ENCODE results near the genes GRAMD1B, OR4D5, OR10G4, VWA5A, OR8G5 and HEPACAM.

- RRBS = no CpG with 5 or more reads among the region's 6 CpGs
These were observed 11.9 kb downstream of the CRTAM start for GRCh38 chr11:122850119-122850710.

- RRBS = no CpG with 5 or more reads among the region's 1 CpG
These were observed 20.4 kb upstream of the JHY start for GRCh38 chr11:122862091-122862568.

DNA sequence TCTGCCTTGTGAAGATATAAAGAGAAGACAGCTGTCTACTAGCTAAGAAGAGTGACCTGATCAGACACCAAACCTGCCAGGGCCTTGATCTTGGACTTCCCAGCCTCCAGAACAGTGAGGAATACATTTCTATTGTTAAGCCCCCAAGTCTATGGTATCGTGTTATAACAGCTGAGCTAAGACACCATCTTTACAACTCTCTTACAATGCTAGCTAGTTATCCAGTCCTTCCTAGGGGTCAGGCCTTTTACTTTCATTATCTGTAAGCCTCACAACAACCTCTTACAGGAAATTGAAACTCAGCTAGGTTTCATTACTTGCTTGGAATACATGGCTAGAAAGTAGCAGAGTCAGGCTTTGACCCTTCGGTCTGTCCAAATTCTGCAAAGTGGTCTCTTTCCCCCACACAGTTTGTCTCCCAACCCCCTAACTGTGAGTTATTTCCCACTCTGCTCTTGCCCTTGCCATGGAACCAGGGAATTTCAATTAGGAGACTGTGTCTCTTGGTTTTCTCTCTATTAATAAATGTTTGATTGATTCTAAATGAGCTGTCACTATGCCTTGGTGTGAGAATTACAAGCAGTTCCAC is 38.3 kb upstream of the CLMP start:
- RRBS = no CpG with 5 or more reads among the region's 2 CpGs

DNA sequence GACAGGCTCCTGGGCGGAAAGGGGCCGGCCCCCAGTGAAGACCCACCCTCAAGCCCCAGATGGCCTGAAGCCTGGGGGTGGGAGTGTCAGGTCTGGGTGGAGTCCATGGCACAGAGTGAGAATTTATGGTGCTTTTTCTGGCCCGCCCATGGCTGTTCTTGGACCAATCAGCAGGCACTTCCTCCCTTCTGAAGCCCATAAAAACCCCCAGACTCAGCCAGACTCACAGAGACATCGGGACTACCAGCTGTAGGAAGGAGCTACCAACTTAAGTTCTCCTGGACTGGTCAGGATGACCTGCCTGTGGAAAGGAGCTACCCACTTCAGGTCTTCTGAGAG is 104.0 kb upstream of the CLMP start:
- RRBS = no CpG with 5 or more reads among the region's 4 CpGs

- RRBS = 2% methylated on average over 19 of the region's 49 CpGs
These were observed 106.8 kb upstream of the CLMP start for GRCh38 chr11:123301656-123302345.

DNA sequence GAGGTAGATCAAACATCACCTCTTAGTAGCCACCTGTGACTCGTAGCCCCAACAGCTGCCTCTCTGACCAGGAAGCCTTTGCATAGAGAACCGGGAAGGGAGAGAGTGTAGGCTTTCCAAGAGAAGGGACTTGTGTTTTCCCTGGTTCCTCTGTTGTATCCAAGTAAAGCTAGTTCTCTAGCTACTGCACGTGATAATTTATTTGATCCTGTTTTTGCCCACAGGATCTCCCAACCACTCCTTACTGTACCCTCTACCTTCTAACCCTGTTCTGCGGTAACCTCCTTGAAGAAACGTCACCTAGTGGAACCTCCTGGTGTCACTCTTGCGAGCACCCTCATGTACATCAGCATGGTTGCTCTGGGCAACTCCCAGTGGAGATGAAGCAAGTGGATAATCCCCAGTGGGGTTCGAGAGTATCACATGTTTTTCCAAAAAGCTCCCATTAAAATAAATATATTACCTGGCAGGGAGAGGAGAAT is 108.8 kb upstream of the CLMP start:
- RRBS = no CpG with 5 or more reads among the region's 7 CpGs

DNA sequence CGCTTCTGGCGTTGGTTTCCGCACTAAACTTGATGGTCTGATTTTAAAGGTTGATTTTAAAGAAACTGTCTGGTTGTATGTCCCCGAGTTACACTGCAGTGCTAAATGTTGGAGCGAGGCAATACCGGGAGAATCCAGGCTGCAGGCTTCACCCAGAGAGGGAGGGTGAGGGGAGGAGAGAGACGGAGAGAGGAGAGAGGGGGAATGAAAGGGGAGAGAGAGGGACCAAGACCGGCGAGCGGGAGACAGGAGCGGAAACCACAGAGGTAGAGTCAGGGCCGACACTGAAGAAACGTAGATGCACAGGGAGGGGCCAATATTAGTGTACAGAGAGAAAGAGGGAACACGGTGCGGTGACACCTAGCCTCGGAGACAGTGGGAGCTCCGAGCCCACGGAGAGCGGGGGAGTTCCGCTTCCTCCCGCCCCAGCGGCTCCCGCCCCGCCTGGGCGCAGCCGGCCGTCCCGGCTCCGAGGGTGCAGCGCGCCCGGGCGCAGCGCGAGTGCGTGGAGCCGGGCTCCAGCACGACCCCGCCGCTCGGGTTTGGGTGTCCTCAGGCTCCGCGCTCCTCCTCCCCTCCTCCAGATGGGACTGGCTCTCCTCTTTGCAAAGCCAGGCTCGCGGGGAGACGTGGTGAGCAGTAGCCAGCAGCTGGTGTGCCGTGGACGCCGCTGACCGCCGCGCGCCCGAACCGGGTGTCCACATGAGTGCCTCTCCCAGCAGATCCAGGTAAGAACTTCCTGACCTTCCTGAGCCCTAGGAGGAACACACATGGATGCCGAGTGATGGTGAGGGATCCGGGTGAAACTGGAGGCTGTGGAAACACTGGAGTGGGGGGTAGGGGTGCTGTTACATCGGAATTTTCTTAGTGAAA is 71.8 kb upstream of the GRAMD1B start:
- RRBS = 12% methylated on average over 4 of the region's 58 CpGs

DNA sequence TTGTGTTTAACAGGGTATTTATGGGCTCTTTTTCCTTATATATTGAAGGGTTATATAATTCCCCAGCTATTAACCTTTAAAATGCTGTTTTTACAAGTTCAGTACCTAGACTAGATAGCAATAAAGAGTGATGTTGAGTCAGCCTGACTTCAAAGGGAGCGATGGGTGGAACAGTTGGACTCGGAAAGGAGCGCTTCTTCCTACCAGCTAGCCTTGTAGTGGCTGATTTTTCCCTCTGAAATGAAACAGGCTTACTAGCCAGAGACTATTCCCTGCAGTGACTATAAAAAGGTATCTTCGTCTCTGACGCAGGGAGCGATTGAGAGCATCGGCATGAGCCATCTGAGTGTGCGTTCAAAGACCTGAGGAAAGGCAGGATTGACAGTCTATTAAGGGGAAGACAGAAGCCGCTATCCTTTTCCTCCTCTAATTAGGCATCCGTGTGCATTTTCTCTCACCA is 66.0 kb upstream of the GRAMD1B start:
- RRBS = no CpG with 5 or more reads among the region's 10 CpGs

GRCh38 chr11:123429746-123430756 is at the start of gene GRAMD1B:
GRAMD1B (plus strand) TSS chr11:123430269.
- RRBS = 1% methylated on average over 13 of the region's 65 CpGs

DNA sequence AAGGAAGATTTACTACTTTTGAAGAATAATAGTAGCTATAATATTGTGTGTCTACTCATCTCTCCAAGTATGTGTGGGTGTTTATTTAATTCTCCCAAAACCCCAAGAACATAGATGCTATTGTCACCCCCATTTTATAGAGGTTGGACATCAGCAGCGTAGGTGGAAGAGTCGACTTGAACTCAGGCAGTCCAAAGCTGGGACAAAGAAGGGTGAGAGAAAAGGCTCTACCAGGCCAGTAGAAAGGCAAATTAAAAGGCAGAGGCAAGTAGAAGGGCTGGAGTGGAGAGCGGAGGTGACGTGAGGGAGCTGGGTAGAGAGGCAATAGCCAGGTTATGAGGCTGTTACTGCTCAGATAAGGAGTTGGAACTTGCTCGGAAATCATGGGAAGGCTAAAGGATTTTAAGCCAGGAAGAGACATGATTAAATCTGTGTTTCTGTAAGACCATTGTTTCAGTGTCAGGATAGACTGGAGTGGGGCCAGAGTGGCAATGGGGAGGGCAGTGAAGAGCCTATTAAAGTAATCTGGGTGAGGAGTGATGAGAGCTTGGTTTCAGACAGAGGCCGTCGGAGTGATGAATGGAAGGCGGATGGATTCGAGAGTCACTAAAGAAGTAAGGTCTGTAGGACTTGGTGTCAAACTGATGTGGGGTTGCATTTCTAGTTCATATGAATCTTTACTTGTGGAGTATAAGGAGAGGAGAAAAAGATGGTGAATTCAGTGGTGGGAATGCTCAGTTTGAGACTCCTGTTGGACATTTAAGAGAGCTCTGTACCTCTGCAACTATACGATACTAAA is 39.0 kb downstream of the GRAMD1B start:
- RRBS = no CpG with 5 or more reads among the region's 10 CpGs

DNA sequence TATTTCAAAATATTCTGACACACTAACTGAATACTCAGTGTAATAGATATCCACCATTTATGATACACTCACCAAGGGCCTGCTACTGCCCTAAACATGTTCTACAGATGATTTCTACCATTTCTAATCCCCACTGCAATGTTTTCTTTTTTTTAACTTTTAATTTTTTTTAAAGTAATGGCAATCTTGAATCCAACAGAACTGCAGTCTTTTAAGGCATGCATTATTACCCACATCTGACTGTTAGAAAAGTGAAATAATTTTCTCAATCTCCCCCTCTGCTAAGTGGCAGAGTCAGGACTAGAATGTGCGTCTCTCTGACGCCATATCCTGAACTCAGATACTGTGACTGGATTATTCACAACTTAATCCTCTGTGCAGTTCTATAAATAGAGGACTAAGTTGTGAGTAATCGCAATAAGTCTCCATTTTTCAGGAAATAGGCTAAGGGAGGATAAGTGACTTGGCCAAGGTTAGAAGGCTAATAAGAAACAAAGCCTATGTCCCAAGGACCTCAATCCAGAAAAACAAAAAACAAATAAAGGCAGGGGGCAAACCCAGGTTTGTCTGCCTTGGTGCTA is 44.1 kb downstream of the GRAMD1B start:
- RRBS = no CpG with 5 or more reads among the region's 3 CpGs

DNA sequence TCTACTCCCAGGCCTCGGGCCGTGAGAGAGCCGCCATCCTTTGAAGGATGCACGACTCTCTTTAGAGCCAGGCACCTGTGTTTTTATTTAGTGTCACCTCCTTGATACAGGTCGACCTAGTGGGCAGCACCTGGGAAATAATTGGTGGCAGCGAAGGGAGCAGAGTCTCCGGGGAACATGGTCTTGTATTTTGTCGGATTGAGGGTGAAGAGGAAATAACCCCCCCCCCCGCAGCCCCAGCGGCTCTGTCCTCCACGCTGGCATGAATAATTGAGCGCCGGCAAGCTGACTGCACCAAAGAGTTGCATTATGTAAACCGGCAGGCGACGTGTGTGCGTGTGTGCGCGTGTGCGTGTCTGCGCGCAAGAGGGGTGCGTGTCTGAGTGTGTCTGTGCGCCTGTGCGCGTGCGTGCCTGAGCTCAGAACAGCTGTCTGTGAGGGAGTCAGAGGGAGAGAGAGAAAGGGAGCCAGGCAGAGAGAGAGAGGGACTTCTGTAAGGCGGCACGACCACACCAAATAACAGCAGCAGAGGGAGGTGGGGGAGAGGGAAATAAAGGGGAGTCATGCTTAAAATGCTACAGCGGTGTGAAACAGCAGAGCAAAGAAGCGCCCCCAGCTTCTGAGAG is 94.5 kb downstream of the SCN3B start:
- RRBS = 6% methylated on average over 5 of the region's 31 CpGs

DNA sequence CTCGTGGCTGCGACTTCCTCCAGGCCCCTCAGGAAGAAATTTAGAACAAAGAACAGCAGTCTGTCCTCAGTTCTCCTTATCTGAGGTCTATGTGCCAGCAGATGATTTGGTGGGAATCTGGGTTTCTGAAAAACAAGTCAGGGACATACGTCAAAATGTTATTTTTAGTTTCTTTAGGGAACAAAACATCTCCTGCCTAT is 8.1 kb downstream of the OR6M1 start:
- RRBS = no CpG with 5 or more reads among the region's 3 CpGs

GRCh38 chr11:123939298-123939802 is at the start of gene OR4D5:
OR4D5 (plus strand) TSS chr11:123939617.
- RRBS = no CpG with 5 or more reads among the region's 2 CpGs

DNA sequence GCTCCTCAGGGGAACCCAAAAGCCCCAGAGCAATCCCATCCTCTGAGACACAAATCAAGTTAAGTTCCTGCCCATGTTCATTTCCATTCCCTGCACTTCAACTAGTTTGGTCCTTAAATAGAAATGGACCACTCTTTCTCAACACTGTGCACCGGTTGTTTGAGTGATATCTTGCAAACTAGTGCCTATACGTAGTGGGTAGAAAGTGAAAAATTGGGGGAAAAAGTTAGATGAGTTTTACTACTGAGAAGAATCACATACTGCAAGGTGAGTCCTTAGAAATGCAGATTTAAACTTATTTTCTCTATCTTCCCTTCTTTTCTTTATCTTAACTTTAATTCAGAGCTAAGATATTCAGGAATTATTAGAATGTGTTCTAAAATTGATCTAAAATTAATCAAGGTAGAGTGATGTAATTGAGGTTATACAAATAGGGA is at the start of gene OR10G4:
Gene OR10G4, plus strand, starts transcription at position 152 of the 437 bp plus-strand sequence.
- RRBS = no CpG with 5 or more reads among the region's 2 CpGs

GRCh38 chr11:124114727-124115547 is at the start of gene VWA5A:
VWA5A (plus strand) TSS chr11:124115450.
- RRBS = 7% methylated on average over 3 of the region's 17 CpGs

DNA sequence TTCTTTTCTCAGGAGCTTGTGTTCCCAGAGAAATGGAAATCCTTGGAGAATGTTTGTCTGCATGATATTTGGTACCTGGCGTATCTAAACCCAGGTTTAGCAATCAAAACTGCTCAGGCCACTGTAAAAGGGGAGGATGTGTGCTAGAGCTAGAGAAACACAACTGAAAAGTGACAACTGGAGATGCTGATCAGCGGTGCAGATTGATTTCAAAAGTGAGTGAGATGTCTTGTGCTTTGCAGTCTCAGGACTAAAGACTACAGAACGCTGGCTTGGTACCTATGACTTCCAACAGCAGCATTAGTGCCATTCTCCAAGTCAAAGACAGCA is at the start of gene OR8G5:
Gene OR8G5, plus strand, starts transcription at position 116 of the 330 bp plus-strand sequence.
- RRBS = no CpG with 5 or more reads among the region's 3 CpGs

DNA sequence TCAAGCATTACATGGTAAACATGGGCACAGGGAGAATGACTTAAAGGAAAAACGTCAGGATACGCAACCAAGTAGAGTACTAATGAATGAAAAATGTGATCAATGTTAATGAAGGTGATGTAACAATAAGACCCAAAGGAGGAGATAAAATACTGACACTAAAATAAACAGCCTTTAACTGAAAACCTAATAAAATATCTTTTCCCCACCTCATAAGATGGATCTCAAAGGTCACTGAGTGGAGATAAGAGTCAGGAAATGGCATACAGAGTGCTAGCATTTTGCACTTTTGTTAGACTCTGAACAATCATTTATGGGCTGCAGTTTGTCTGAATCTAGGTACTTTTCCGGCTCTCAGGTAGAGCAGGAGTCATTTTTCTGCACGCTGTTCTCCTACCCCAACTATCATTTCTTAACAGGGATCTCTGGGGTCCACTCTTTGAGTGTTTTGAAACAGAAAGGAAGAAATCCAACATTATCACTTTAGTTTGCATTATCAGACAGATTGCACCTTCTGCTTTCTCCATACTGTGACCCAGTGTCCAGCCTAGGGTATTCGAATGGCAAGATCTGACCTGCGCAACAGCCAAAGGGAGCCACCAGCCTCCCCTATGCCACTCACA is 988 bp downstream of the SIAE start:
- RRBS = no CpG with 5 or more reads among the region's 6 CpGs

DNA sequence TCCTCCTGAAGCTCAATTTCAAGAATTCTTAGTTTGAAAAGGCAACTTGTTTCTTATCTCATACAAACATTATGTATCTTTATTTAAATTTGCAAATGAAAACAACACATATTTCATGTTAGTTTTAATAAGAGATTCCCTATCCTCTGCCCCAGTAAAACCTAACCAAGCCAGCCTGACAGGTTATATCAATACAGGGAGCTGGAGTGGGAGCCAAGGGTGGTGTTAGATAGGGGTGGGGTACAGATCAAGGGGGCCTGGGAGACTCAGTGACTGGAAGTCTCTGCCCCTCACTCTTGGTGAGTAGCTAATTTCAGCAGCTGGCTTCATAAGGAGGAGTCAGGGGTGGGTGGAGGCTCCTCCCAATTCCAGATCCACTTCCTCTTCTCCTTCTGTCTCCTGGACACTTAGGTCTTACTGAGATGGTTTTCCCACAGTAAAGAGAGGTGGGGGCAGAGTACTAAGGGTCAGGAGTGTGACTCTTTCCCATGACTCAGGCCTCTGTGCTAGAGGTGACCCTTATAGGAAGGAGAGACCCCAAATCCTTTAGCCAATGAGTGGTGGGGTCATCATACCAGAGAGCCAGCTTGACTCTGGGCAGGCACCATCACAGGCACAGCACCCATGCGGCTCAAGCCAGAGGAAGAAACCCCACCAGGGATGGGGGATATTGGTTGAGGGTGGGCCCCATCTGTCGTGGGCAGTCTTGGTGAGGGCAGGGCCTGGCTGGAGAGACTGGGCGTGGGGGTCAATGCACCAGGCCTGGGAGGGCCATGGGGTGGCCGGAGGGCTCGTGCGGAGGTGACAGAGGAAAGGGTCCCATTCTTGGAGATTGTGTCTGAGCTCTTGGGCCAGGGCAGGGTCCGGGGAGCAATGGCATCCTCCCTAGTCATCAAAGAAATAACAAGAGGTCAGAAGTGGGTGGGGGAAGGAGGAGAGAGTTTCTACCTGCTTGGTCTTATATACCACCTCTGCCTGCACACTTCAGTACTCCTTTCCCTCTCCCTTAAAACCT is 1.3 kb upstream of the VSIG2 start:
- RRBS = 92% methylated on average over 4 of the region's 7 CpGs

DNA sequence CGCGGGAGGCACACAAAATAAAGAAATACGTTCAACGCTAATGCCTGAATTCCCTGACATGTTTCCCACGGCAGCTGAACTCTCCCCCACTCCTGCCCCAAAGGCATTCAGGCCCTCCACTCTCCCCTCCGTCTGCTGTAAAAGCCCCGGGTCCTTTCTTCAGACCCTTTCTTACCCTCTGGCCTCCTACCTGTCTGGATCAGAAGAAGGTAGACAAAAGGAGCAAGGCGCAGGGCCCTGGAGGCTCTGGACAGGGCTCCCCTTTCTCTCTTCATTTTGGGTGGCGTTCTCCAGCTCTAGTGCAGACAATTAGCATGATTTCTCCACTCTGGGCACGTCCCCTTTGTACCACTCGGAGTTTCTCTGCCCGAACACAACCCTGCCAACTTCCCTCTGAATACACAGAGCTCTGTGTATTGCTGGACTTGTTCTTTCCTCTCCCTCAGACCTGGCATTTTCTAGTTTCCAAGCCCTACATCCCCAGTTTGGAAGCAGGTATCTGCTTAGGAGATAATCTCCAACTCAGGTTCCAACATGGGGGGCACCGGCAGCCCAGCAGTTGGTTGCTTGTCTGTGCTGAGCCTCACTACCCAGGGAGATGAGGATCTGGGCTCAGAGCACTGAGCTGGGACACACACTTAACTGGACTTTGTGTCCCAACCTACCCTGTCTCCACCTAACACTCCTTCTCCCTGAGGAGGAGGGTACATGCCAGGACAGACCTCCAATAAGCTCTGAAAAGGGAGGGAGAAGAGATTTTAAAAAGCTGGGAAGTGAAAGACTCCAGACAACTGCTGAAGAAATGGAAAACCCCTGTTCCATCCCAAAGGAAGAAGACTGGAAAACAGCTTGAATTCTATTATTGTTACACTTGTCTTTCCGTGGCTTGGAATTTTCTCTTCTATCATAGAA is at the start of gene HEPACAM:
Gene HEPACAM, minus strand, starts transcription at position 316 of the 912 bp plus-strand sequence.
- RRBS = no CpG with 5 or more reads among the region's 14 CpGs

Data from non-pigmented ciliary epithelial cell (primary cell).